Prostate gland (tissue), 2 donors: ENCODE measurements around the genes TNFRSF6B and TPD52L2.

GRCh38 chr20:63686298-63687397 lies 9.8 kb upstream of the TNFRSF6B start:
- PRO-cap, result bidirectional peak, plus-strand start at chr20:63687044, minus-strand start at chr20:63686847; unidirectional peak, plus-strand start at chr20:63687252
- RAMPAGE, long total RNA, 2 experiments, result no peak in any of the 2 experiments

DNA sequence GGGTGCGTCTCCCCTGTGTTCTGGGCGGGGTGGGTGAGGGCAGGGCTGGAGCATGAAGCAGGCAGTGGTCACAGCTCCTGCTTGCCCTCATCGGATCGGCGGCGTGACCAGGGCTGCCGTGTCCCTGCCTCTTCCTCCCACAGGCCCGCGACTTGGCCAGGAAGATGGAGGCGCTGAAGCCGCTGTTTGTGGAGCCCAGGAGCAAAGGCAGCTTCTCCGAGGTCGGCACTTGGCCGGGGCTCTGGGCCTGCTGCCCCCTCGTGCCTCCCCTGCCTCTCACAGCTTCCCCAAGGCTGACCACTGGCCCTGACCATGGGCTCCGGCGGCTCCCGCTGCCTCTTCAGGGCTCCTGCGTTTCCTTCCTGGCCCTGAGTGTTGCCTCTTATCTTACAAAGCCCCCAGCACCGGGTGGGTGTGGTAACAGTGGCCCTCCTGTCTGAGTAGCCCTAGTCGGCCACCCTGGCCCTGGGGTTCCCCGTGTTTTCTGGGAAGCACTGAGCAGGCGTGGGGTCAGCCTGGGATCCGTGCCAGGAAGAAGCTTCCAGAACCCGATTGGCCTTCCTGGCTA lies 8.0 kb upstream of the TNFRSF6B start:
- PRO-cap, result no peak
- RAMPAGE, long total RNA, 2 experiments, result no peak in any of the 2 experiments

- PRO-cap, result no peak
- RAMPAGE, long total RNA, 2 experiments, result no peak in any of the 2 experiments
Observed at GRCh38 chr20:63692969-63693377, 3.5 kb upstream of the TNFRSF6B start.

- PRO-cap, result bidirectional peak, plus-strand start at chr20:63696652, minus-strand start at chr20:63696517
- RAMPAGE, long total RNA, 2 experiments, result no peak in any of the 2 experiments
Observed at GRCh38 chr20:63696113-63697058, at the start of gene TNFRSF6B. TSS of gene TNFRSF6B (plus strand) at chr20:63696652.

DNA sequence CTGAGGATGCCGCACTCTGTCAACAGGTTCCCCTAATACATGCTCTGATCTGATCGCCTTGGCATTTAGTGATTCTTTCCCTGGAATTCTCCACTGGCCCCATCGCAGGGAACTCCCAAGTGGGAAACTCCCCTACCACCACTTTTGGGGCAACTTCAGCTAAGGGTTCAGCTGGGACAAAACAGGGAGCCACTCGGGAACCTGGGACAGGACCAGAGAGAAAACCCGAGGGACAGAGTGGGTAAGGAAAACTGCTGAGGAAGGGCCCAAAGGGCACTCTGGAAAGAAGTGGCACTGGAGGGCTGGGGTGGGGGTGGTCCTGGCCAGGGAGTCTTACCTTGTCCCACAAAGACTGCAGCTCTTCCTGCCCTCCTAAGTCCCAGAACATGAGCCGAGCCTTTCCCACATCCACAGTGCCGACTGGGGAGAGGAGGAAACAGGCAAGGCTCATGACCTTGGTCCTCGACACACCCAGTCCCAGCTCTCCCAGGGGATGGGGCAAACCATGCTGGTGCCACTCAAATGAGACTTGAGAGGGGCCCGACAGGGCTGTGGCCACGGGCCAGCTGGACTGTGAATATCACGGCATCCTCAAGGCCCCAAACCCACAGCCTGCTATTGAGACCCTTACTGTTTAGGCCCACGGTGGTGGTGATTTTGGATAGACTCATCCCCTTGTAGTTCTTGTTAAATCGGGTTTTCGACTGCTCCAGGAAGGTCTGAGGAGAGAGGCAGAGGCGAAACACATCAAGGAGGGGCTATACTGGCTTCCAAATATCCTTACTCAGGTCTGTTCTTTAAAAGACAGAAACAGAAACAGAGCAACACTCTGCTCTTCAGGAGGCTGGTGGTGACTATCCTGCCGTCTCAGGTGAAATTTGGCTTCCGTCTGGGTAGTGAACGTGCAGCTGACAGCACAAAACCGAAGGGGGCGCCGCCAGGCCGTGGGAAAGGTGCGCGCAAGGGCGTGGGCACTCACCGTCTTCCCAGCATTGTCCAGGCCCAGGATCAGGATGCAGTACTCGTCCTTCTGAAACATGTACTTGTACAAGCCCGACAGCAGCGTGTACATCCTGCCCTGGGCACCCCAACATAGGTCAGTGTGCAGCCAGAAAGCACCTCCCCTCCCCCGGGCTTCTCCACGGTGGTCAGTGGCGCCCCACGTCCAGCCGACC lies 1.4 kb downstream of the ARFRP1 start:
- PRO-cap, result no peak
- RAMPAGE, long total RNA, 2 experiments, result no peak in any of the 2 experiments

DNA sequence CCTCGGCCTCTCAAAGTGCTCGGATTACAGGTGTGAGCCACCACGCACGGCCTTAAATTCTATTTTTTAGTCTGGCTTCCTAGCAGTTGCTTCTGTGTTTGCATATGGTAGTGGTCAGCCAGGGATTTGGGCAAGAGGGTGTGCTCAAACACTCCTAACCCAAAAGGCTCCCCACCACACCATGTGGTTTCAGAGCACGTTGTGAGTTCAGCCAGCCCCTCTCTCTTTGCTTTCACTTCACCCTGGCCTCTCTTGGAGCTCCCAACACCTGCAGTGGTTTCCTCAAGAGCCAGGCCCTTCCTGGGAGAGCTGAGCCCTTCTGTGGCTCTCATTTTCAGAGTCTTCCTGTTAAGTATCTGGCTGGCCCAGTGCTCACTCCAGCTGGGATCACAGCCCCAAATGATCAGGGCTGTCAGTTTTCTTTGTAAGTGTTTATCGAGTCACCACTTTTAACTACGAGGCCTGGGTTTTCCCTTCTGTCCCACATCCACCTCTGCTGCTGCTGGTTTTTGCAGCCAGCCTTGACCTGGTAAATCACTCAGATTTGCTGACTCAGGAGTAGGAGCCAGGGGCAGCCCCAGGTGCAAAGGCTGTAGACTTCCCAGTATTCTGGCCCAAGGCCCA lies 8.1 kb upstream of the LIME1 start:
- PRO-cap, result no peak
- RAMPAGE, long total RNA, 2 experiments, result no peak in any of the 2 experiments

DNA sequence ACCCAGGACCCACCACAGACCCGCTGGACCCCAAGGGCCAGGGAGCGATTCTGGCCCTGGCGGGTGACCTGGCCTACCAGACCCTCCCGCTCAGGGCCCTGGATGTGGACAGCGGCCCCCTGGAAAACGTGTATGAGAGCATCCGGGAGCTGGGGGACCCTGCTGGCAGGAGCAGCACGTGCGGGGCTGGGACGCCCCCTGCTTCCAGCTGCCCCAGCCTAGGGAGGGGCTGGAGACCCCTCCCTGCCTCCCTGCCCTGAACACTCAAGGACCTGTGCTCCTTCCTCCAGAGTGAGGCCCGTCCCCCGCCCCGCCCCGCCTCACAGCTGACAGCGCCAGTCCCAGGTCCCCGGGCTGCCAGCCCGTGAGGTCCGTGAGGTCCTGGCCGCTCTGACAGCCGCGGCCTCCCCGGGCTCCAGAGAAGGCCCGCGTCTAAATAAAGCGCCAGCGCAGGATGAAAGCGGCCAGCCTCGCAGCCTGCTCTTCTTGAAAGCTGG lies 887 bp upstream of the SLC2A4RG start:
- PRO-cap, result unidirectional peak, plus-strand start at position 344 of the sequence
- RAMPAGE, long total RNA, 2 experiments, result no peak in any of the 2 experiments

DNA sequence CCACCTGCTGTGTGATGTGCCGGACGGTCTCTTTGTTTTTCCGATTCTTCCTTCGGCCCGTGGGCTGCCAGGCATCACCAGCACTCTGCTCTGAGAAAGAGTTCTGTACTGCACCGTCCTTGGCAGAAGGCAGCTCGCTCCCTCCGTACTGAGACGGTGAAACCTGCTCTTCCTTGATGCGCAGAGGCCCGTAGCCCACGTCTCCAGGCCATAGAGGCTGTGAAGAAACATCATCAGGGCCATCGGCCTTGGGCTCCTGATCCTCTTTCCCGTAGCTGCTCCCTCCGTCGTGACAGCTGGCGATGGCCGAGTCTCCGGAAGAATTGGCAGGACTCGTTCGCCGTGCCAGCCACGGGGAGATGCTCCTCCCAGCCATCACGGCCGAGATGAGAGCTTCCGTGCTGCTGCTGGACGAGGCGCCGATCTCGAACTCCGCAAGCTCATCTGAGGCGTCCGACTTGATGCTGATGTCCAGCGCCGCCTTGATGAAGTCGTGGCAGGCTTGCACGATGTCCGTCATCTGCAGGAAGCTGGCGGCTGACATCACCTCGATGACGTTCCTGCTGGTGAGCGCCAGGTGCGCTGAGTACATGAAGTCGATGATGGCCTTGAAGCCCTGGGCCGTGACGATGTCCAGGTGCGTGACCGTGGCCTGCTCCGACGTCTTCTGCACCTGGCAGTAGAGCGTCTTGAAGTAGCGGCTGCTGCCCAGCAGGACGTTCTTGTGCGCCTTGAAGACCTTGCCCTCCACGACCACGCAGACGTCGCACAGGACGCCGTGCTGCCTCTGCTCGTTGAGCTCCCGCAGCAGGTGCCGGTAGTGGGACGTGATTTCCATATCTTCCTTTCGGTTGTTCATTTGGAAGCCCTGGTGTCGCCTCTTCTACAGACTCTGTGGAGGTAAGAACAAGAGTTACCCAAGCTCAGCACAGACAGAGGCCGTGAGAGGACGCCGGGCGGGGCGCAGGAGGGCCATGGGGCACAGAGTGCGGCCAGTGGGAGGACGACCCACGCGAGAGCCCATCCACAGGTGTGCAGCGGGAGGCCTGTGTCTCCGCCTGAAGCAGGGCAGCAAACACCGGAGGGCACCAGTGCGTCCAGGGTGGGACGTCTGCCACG lies 40.8 kb downstream of the ZBTB46 start:
- PRO-cap, result no peak
- RAMPAGE, long total RNA, 2 experiments, result no peak in any of the 2 experiments

- PRO-cap, result bidirectional peak, plus-strand start at chr20:63864056, minus-strand start at chr20:63863926; bidirectional peak, plus-strand start at chr20:63864222, minus-strand start at chr20:63864180; bidirectional peak, plus-strand start at chr20:63864465, minus-strand start at chr20:63864316
- RAMPAGE, long total RNA, 2 experiments, result no peak in any of the 2 experiments
Observed at GRCh38 chr20:63863745-63864687, 1.1 kb upstream of the TPD52L2 start.

GRCh38 chr20:63864794-63865748 lies at the start of gene TPD52L2:
TSS of gene TPD52L2 (plus strand) at chr20:63865270.
- PRO-cap, result bidirectional peak, plus-strand start at chr20:63865329, minus-strand start at chr20:63865042
- RAMPAGE, long total RNA, 2 experiments, result start-site peak on the plus strand in 1 of 2 experiments, at chr20:63865240-63865331 at its widest, 150 reads per replicate

DNA sequence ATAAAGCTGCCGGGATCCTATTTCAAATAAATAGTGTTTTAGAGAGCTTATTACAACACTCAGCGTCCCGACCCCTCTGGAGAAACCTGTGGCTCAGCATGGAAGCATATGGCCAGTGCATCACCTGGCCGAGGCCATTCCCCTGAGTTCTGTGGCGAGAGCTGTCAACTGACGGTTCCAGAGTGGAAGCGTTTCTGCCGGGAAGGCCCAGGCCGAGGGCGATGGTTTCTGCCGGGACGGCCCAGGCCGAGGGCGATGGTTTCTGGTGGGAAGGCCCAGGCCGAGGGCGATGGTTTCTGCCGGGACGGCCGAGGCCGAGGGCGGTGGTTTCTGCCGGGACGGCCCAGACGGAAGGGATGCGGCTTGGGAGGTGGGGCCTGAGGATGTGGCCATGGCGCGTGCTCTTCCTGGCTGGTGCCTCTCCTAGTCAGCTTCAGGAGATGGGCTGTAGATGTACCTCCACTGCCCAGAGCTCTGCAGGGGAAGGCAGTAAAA lies 12.6 kb downstream of the TPD52L2 start:
- PRO-cap, result no peak
- RAMPAGE, long total RNA, 2 experiments, result no peak in any of the 2 experiments

GRCh38 chr20:63884518-63884905 lies 10.4 kb upstream of the DNAJC5 start:
- PRO-cap, result bidirectional peak, plus-strand start at chr20:63884814, minus-strand start at chr20:63884611
- RAMPAGE, long total RNA, 2 experiments, result no peak in any of the 2 experiments

- PRO-cap, result no peak
- RAMPAGE, long total RNA, 2 experiments, result no peak in any of the 2 experiments
Observed at GRCh38 chr20:63893493-63894102, 1.3 kb upstream of the DNAJC5 start.

DNA sequence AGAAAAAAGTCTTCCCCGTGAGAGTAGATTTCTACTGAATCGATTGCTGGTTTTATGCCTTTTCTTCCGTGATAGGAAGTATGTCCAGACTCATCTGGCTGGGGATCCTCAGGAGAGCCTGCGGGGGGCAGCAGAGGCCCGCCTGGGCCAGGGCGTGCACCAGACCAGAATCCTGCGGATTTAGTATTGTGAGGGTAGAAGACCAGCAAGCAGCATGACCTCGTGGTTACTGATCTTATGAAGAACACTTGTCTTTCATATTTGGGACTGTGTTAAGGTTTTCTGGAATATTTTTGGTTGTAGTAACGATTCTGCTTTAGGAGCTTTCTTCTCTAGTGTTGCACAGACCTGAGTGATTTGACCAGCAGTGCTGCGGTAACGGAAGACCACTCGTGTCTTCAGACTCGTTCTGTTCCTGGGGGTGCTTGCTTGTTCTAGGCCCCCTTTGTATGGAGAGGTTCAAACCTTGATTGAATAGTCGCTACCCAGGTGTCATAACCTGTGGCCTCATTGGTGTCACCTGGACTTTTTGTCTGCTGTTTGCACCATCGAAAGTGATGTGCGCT lies 14.9 kb downstream of the DNAJC5 start:
- PRO-cap, result no peak
- RAMPAGE, long total RNA, 2 experiments, result no peak in any of the 2 experiments

- PRO-cap, result no peak
- RAMPAGE, long total RNA, 2 experiments, result no peak in any of the 2 experiments
Observed at GRCh38 chr20:63913852-63914113, 18.9 kb downstream of the DNAJC5 start.

GRCh38 chr20:63915361-63915954 lies 20.5 kb downstream of the DNAJC5 start:
- PRO-cap, result no peak
- RAMPAGE, long total RNA, 2 experiments, result no peak in any of the 2 experiments

GRCh38 chr20:63917741-63918165 lies 22.8 kb downstream of the DNAJC5 start:
- PRO-cap, result no peak
- RAMPAGE, long total RNA, 2 experiments, result start-site peak on the plus strand in 1 of 2 experiments, at chr20:63917766-63918095 at its widest, 9 reads per replicate

GRCh38 chr20:64024182-64024734 lies 11.7 kb upstream of the C20orf204 start:
- PRO-cap, result no peak
- RAMPAGE, long total RNA, 2 experiments, result no peak in any of the 2 experiments

- PRO-cap, result bidirectional peak, plus-strand start at chr20:64051828, minus-strand start at chr20:64051580
- RAMPAGE, long total RNA, 2 experiments, result no peak in any of the 2 experiments
Observed at GRCh38 chr20:64051466-64052225, 2.2 kb upstream of the SOX18 start.

- PRO-cap, result no peak
- RAMPAGE, long total RNA, 2 experiments, result no peak in any of the 2 experiments
Observed at GRCh38 chr20:64071847-64072356, 7.4 kb downstream of the RGS19 start.